ENCODE data around the gene ANAPC7.

DNA sequence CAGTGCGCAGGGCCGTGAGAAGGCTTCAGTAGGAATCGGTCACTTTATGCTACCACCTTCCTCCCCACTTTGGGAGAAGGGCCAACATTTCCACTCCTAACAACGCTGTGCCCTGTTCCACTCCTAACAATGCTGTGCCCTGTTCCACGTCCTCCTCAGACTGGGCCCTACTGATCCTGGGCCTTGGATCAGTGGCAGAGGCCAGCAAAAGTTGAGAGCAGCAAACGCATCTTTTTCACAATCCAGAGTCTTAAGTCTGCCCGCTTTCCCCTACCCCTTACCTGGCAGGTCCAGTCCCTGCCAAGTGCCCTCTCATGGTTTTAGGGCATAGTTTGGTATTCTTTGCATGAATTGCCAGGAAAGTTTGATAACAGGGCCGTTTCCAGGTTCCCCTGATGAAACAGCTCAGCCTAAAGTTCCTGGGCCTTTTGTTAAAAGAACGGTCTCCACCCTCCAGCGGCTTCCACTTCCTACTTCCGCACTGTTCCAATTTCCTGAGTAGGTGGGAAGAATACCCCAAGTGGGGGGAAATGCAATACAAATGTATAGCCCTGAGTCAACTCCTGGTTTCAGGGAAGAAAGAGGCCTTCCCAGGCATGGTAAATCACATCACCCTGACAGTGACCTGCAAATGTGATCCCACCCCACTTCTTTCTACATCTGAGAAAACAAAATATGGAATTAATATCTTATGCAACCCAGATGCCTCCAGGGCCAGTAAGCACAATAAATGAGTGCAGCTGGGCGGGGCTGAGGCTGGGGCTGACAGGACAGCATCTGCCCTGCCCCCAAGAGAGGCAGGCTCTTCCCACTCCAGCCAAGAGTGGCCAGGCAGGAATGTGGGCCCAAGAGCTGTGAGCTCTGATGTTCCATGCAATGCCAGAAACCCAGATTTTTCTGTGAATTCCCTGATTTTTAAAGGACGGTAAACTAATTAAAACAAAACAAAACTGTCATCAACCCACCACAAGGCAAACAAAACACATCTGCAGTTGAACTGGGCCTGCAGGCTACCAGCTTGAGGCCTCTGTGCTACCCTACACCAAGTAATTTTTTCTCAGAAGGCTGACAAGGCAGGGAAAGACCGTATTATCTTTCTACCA lies 14.9 kb downstream of the KCTD10 start:
- PRO-cap, result bidirectional peak, plus-strand start at position 834 of the sequence, minus-strand start at position 656 of the sequence

- PRO-cap, result no peak
Measured at GRCh38 chr12:109580895-109581778, 7.5 kb downstream of the MVK start.

- PRO-cap, result no peak
Measured at GRCh38 chr12:109622195-109622407, 48.5 kb downstream of the MVK start.

- PRO-cap, result no peak
Measured at GRCh38 chr12:109714068-109714772, 595 bp downstream of the FAM222A start.

DNA sequence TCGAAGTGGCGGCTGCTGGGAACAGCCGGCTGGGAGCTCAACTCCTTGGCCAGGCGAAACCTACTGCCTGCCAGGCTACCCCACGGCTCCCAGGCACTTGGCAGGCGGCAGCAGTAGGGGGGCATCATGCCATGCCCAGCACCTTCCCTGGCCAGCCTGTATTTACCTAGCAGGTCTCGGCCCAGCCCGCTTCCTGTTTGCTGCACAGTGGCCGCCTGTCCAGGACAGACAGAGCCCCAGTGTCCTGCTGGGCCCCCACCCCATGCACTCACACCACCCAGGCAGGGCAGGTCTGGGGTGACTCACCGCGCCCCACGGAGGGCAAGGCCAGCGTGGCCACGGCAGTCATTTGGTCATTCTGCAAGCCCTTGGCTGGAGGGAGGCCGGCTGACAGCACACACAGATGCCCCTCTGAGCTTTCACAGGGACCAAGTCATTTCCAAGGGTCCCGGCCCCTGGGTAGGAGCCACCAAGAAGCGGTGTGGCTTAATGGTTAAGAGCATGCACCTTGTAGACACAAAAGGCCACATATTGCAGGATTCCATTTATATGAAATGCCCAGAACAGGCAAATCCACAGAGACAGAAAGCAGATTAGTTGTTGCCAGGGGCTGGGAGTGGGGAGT lies 10.0 kb downstream of the TRPV4 start:
- PRO-cap, result no peak

GRCh38 chr12:109831208-109832411 lies 1.6 kb downstream of the TRPV4 start:
- PRO-cap, result no peak

DNA sequence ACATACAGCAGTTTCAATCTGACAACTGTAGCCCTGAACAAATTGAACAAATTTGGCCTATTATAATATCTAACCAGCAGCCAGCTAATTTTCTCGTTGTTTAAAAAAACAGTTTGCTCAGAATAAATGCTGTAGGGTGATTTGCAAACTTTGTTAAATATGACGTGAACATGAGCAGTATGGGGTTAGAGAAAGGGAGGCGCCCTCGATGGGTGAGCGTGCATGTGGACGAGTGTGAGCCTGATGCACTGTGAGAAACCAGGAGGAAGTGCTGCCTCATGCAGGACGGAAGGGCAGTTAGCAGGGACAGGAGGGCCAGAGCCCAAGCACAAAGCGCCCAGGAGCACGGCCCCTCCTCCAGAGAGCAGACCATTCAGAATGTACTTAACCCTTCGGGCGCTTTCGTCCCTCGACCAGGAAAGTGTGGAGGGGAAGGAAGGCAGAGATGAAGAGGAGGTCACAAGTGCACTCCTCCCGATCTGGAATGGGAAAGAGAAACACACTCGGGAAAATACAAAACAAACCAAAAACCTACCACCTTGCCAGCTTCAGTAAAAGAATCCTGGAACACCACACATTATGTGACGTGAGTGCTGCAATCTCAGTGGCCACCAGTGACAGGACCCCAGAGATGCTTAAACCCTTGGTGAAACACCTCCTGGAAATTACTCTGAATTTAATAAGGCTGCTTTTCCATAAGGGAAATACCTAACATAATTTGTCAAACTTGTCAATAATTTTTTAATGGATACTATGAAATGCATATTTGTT lies 45.0 kb downstream of the TCHP start:
- PRO-cap, result no peak

GRCh38 chr12:110000525-110000956 lies 1.3 kb downstream of the ANKRD13A start:
- PRO-cap, result no peak

- PRO-cap, result no peak
Measured at GRCh38 chr12:110038912-110039803, 9.2 kb downstream of the C12orf76 start.

- PRO-cap, result unidirectional peak, minus-strand start at chr12:110114699
Measured at GRCh38 chr12:110114409-110114932, 9.7 kb upstream of the IFT81 start.

DNA sequence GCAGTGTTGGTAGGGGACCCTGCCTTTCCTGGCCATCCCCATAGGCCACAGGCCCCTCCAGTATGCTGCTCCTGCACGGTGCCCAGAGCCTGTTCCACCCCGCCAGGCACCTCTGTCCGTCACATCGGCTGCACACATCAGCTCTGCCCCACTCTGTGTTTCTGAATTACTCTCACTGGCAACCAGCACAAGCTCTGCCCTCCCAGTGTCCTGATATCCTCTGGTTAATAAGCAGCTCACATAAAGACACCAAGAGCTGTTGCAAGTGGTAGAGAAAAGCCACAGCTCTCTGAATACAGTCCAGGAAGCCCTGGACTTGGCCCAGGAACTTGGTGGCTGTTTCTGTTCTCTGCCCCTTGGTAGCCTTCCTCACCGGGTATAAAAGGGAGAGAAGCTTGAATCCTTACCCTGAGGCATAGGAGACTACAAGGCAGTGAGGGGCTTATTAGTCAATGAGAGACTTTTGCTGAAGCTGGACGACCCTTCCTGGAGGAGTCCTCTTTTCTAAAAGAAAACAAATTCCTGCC lies 31.2 kb upstream of the ATP2A2 start:
- PRO-cap, result no peak

GRCh38 chr12:110282056-110282519 lies 1.0 kb downstream of the ATP2A2 start:
- PRO-cap, result no peak

DNA sequence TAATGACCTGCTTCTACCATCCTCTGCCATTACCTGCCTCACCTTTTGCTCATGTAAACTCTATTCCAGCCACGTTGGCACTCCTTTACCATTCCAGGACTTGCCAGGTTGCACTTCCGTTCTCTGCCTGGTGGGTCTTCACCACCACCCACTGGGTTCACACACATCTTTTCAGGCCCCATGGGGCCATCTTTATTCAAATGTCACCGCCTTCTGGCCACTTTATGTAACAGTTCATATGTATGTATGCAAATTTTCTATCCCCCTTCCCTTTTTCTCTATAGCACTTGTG lies 57.7 kb downstream of the ATP2A2 start:
- PRO-cap, result no peak

GRCh38 chr12:110339096-110339910 lies 58.3 kb downstream of the ATP2A2 start:
- PRO-cap, result no peak

GRCh38 chr12:110403087-110404390 lies at the start of gene ANAPC7:
ANAPC7 (minus strand) TSS chr12:110403708.
- PRO-cap, result unidirectional peak, minus-strand start at chr12:110403680

DNA sequence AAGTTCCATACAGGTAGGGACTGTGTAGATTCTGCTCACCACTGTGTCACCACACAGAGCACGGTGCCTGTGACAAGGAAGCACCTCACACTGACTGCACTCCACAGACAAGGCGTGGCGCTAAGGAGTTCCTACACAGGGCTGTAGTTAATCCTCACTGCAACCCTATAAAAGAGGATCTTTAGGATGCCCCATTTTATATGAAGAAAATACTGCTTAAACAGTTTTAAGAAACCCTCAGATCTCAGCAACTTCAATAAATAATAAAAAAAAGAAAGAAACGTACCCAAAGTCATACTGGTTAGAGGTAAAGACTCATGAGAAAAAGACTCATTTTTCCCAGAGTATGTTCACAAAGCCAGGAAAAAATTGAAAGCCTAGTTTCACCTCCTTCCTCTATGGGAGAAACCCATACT lies 36.9 kb downstream of the RAD9B start:
- PRO-cap, result no peak

- PRO-cap, result no peak
Measured at GRCh38 chr12:110548575-110549180, 34.4 kb downstream of the PPTC7 start.

DNA sequence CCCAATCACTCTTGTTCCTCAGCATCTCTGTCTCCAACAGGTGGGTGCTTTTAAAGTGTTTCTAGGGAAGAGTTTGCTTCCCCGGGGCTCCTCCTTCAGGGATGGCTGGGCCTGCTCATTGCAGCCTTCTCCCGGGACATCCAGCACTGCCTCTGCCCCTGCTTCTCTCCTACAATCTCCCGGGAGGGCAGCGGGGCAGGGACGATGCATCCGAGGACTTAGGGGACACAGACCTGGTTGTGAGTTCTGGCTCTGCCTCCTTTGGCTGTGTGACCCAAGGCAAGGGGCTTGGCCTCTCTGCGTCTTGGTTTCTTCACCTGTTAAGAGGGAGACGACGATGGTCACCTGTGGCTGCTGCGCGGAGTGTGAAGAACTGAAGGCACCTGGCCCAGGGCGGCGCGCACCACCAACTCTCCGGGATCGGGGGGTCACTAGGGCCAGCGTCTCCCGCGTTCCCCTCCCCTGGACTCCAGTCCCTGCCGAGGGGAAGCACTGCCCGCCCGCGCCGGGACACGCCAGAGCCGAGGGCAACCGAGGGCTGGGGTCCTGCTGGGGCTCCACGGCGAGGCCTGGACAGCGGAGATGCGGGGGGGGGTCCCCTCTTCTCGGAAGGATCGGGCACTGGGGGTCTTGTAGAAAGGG lies 402 bp downstream of the HVCN1 start:
- PRO-cap, result no peak

GRCh38 chr12:110860832-110861507 lies 14.2 kb downstream of the CCDC63 start:
- PRO-cap, result no peak

GRCh38 chr12:110862121-110862846 lies 15.5 kb downstream of the CCDC63 start:
- PRO-cap, result no peak